ENCODE measurements around the genes SRGAP2B, PEX11B, RBM8A and LIX1L.

- PRO-cap, result no peak
- RAMPAGE, long total RNA, result no peak
Measured at GRCh38 chr1:120523762-120524245, 109.0 kb downstream of the NBPF8 start.

DNA sequence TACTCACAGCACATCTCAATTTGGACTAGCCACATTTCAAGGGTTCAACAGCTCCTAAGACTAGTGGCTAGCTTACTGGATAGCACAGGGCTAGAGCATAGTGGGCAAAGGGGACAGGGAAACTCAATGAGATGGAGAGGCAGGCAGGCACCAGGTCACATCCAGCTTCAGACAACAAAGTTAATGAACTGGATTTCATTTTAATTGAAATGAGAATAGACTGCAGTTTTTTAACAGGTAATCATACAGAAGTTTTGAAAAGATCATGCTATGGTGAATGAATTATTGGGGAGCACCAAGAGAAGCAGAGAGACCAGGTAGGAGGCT is 137.4 kb downstream of the NBPF8 start:
- PRO-cap, result no peak
- RAMPAGE, long total RNA, result no peak

DNA sequence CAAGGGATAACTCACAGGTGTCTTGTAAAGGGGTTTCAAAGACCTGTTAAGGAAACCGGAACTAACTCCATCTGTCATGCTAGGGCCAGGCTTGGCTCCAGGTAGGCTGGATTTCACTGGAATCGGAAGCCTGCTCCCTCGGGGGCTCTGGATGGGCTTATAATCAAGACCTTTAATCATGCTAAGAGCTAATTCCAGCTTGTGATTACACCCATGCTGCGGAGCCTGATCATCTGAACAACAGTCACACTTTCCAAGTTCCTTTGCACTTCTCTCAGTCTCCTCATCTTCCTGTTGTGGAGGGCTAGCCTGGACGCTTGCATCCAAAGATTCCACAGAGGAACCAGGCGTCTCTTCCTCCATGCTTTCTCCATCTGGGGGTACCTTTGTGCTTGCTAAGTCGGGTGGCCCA is 142.3 kb downstream of the NBPF8 start:
- PRO-cap, result no peak
- RAMPAGE, long total RNA, result no peak

- PRO-cap, result no peak
- RAMPAGE, long total RNA, result no peak
Measured at GRCh38 chr1:120665017-120665723, 58.6 kb upstream of the NOTCH2NLR start.

GRCh38 chr1:121098377-121098745 is 85.8 kb downstream of the FAM72B start:
- PRO-cap, result no peak
- RAMPAGE, long total RNA, result no peak

GRCh38 chr1:124967604-124968119 is 3782.9 kb downstream of the SRGAP2C start:
- PRO-cap, result unidirectional peak, minus-strand start at chr1:124967855
- RAMPAGE, long total RNA, result no peak

DNA sequence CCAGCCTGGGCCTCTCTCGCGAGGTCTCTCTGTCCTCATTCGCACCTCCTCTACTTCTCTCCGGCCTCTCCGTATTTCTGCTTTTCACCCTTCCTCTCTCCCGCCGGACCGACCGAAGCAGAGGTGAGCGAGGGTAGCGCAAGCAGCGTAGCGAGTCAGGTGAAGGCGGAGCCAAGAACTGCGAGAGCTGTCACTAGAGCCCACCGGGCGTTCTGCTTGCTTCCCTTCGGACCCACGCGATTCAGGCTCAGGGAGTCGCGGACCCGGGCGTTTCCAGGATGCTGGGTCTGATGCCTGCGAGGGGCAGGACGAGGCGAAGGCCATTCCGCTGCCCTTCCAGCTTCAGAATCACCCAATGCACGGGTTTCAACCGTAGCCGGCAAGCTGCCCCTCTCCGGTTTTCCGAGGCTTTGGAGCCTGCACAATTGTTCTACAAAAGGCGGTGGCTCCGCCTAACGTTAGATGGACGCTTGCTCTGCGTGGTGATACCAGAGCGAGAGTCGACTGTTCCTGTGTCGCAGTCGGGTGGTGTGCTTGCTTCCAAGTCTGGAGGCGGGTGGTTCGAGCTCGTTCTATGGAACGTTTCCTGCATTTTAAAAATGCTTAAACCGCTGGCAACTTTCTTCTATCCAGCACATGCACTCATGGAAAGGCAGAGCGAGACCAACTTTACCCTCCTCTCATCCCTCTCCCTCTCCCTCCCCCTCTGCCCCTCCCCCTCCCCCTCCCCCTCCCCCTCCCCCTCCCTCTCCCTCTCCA is 244.2 kb downstream of the H3-7 start:
- PRO-cap, result no peak
- RAMPAGE, long total RNA, result no peak

- PRO-cap, result unidirectional peak, minus-strand start at chr1:143729570
- RAMPAGE, long total RNA, result no peak
Measured at GRCh38 chr1:143729263-143730014, 176.3 kb downstream of the H3-7 start.

GRCh38 chr1:144490227-144490826 is 28.9 kb upstream of the NBPF15 start:
- PRO-cap, result no peak
- RAMPAGE, long total RNA, result no peak

DNA sequence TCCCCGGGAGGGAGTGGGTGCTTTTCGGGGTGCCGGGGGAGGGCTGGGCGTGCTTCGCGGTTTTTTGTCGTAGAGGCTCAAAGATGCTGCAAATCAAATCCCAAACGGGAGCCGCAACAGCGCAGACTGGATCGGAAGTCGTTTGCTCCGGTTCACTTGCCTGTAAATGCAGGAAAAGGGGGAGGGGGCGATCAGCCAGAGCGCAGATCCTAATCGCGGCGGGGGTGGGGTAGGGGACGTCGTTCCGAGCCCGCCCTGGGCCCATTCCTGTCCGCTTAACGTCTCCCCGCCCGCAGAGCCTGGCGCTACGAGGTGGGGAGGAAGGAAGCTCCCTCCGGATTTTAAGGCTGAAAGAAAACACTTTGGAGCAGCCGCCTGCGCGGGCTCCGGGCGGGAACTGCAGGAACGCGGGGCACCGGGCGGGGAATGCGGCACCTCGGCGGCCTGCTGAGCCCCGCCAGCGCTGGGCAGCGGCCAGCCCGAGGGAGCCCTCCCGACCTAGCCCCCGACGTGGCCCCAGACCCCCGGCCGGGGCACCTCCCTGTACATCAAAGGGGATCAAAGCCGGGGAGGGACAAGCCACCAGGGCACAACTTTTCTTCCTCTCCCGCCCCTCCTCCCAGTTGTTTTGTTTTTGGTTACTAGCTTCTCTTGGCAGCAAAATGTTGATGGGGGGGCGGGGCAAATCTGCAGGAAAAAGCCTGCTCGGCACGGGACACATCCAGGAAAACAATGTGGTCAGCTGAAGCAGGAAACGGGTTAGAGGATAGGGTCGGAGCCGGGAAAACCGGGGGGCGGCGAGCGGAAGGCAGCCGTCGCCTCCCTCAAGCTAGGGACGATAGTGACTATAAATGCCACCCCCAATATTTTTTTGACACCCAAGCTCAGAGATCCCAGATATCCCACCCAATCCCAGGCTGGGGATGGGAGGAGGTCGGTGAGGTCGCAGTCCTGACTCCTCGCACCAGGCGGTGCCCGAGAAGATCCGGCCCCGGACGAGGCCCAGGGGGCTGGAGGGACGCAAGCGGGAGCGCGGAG is 1.5 kb downstream of the SRGAP2B start:
- PRO-cap, result no peak
- RAMPAGE, long total RNA, result no peak

GRCh38 chr1:145095208-145095581 is at the start of gene SRGAP2B:
SRGAP2B (minus strand) TSS chr1:145095328.
- PRO-cap, result no peak
- RAMPAGE, long total RNA, result no peak

DNA sequence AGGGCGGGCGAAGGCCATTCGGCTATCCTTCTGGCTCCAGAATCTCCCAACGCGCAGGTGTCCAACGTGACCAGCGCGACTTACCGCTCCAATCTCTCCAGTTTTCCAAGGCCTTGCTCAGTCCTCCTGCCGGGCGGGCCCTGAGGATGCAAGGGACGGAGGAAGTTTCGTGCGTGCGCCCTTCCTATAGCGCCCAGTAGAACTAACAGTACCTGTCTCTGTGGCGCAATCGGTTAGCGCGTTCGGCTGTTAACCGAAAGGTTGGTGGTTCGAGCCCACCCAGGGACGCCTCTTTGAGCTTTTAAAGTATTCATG is 45.5 kb upstream of the PPIAL4D start:
- PRO-cap, result no peak
- RAMPAGE, long total RNA, result no peak

GRCh38 chr1:145775437-145776066 is 48.3 kb downstream of the RNF115 start:
- PRO-cap, result no peak
- RAMPAGE, long total RNA, result no peak

GRCh38 chr1:145887610-145888413 is 2.1 kb upstream of the ANKRD35 start:
- PRO-cap, result no peak
- RAMPAGE, long total RNA, result no peak

DNA sequence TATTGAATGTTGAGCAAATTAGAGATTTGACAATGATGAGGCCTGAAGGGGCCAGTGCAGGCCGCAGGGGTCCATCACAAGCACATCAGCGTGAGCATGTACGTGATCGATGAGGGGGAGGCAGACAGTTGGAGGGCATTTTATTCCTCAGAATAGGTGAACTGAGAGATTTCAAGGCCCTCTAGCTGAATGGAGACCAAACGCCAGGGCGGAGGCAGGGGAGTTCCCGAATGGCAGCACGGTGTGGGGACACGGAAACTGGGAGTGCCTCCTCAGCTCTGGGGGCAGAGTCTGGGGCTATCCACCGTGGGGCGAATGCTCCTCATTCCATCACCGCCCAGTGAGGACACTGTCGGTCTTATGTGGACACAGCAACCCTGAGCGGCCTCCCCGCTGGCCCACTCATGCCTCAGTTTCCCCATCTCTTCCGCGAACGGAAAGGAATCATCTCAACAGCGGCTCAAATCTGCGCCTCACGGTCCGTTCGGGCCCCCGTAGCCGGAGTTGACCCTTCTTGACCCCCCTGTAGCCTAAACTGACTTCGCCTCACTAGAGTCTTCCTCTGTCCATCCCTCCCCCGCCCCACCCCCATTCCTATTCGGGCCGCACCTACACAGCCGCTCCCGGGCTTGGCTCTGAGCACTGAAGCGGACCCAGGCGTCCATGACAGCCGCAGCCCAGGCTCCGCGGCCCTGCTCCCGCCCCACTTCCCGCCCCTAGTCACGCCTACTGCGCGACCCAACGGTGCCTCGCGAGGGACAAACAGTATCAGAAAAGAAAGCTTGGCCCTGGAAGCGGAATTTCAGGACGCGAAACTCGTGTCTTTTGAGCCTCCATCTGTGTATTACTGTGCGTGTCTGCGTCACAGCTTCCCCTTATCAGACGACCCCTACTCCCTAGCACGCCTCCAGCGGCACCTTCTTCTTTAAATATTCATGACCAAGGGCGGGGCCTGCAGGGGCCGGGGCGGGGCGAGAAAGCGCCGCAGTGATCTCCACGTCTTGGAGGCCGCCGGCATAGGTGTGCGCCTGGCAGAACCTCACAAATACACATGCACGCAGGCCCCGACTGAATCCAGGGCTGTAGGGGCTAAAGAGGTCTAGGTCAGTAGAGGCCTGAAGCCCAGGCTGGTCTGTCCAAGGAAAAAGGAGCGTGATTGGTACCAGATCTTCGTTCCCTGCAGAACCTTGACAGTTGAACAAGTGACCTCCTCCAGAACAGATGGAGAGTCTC is at the start of gene PEX11B:
Gene PEX11B, minus strand, starts transcription at position 694 of the 1,233 bp plus-strand sequence.
- PRO-cap, result bidirectional peak, plus-strand start at position 1,071 of the sequence, minus-strand start at position 851 of the sequence
- RAMPAGE, long total RNA, result start-site peak on the minus strand centred at position 681 of the sequence, 27 bp wide, 78 and 93 reads in 2 replicates

DNA sequence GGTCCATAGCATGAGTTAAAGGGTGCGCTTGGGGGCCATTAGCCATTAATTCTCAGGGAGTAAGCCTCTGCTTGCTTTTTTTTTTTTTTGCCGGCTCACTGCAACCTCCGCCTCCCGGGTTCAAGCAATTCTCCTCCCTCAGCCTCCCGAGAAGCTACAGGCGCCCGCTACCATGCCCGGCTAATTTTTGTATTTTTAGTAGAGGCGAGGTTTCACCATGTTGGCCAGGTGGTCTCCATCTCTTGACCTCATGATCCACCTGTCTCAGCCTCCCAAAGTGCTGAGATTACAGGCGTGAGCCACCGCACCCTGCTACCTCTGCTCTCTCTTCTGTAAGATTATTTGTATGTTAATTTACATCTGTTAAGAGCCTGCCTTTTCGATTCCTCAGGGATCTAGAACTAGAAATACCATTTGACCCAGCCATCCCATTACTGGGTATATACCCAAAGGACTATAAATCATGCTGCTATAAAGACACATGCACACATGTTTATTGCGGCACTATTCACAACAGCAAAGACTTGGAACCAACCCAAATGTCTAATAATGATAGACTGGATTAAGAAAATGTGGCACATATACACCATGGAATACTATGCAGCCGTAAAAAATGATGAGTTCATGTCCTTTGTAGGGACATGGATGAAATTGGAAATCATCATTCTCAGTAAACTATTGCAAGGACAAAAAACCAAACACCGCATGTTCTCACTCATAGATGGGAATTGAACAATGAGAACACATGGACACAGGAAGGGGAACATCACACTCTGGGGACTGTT is 1.6 kb upstream of the PEX11B start:
- PRO-cap, result no peak
- RAMPAGE, long total RNA, result no peak

DNA sequence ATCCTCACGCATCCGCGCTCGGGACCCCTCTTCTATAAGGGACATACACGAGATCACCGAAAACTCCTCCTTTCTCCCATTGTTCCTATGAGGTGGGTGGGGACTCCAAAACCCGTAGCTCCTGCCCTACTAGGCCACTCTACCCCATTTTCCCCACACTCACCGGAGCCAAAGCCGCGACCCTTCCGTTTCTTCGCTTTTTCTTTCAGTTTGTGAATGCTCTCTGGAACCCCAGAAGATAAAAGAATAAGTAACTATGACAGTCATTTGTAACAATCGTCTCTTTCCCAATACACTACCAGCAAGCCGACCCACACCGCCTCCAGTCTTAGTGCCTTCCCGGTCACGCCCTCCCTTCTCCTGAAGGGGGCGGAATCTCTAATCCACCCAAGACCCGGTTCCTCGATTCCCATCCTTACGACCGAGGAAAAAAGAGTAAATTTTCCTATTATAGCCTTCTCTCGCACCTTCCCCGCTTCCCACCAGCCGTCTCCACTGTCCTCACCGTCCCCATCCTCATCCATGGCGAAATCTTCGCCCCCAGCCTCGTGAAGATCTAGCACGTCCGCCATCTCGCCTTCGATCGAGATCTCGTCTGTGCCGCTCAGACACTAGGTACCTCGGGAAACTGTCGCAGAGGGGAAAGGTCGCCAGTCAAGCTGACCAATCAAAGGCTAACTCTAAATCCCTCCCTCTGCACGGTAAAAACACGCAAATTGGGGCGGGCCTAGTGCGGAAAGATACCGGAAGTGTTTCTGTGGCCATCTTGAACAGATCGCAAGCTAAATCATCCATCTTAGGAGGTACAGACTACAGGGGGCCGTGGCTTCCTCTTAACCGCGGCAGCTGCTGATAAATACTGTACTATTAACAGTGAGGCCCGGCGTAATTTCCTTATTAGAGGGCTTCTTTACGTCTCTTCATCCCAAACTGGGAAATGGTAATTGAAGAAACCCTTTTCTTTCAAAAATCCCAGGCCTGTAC is at the start of gene RBM8A:
Gene RBM8A, minus strand, starts transcription at position 630 of the 984 bp plus-strand sequence.
- PRO-cap, result bidirectional peak, plus-strand start at position 794 of the sequence, minus-strand start at position 585 of the sequence
- RAMPAGE, long total RNA, result start-site peak on the minus strand centred at position 595 of the sequence, 28 bp wide, 638 and 694 reads in 2 replicates

DNA sequence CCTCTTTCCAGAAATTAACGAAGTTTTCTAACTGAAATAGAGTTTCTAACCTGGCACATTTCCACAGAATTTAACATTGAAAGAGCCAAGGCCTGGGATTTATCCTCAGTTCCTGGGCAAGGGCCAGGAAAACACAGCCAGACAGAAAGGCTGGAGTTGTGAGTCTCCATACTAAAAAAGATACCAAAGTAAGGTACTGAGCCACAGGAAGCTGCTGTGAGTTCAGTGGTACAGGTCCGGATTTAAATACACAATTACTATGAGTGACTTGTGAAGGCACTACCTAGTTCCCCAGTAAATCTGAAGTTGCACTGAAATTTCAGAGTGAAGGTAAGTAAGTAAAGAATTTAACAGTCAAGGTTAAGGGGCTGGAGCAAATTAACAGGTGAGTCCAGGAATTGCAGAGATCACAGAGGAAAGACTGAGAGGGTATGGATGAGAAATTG is 967 bp downstream of the LIX1L start:
- PRO-cap, result no peak
- RAMPAGE, long total RNA, result no peak

DNA sequence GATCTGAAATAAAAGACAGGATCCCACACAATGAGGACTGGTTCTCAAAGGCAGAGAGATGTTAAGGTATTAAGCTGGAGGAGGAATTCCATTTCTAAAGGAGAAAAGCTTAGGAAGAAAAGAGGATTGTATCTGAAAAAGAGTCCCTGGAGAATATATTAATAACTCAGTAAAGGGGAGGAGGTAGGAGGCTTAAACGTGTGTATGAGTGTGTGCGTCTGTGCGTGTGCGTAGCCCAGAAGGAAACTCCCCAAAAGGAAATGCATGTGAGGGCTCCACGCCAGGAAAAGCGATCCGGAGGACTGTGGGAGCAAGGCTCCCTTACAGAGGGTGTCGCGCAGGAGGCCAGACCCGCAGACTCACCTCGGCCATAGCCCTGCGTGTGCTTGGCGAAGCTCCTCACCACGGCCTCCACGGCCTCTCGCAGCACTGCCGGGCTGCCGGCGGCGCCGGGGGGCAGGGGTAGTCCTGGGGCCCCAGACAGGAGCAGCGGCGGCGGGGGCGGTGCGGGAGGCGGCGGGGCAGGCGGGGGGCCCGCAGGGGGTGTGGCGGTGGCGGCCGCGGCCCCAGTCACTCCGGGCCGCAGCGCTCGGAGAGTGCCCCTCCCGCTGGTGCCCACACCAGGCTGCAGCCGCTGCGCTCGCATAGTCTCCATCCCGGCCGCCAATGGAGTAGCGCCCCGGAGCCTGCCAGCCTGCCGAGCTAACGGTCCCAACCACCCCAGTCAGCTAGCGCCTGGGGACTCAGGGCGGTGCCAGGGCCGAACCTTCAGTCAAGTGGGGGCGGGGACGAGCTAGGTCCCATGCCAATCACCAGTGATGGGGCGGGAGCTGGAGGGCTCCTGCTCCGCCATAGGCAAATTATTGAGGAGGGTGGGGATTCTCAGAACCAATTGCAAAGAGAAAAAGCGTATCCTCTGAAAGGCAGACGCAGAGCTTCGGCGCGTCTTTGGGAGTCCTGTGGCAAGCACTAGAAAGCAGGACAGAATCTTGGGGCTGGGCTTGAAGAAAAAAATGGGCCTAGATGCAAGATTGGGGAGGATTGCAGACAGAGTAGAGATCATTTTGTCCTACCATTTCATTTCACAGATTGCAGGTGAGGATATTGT is at the start of gene LIX1L:
Gene LIX1L, minus strand, starts transcription at position 745 of the 1,108 bp plus-strand sequence.
- PRO-cap, result bidirectional peak, plus-strand start at position 930 of the sequence, minus-strand start at position 737 of the sequence
- RAMPAGE, long total RNA, result start-site peak on the minus strand centred at position 743 of the sequence, 15 bp wide, 46 and 102 reads in 2 replicates

DNA sequence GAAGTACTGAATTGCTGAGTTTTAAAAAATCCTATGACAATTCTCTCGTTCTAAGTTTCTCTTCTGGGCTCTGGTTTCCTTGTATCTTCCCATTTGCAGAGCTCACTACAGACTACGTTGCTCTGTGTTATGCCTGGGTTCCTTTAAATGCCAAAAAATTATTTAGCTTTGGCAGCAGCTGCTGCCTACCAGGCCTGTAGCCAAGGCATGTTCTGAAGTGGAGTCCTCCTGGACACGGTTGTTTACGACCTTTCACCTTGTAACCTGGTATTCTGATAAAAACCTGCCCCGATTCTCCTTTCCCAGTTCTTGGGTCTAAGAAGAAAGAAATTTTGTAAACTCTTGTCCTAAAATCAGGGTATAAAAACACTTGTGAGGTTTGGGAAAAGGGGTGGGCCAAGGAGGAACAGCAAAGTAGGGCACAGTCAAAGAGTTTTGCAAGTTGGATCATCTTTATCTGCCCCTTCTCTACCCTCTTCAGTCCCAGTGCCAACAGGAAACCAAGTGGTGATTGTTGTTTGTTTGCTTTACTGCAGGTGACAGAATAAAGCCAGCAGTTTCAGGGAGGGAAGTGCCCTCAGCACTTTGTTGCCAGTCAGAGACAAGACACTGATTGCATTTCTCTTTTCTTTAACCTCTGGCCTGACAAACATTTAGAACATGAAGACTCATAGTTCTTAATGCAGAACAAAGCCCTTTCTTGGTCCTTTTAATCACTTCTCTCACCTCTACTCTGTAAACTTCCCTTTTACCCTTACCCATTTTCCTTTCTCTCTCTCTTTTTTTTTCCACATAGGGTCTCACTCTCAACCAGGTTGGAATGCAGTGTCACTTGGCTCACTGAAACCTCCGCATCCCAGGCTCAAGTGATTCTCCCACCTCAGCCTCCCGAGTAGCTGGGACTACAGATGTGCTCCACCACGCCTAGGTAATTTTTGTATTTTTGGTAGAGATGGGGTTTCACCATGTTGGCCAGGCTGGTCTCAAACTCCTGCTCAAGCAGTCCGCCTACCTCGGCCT is 3.2 kb upstream of the TXNIP start:
- PRO-cap, result no peak
- RAMPAGE, long total RNA, result no peak

All from Karpas-422 (cell line).